Umbilical cord (tissue), 2 donors: ENCODE results near the genes ABI1, MPP7 and WAC.

DNA sequence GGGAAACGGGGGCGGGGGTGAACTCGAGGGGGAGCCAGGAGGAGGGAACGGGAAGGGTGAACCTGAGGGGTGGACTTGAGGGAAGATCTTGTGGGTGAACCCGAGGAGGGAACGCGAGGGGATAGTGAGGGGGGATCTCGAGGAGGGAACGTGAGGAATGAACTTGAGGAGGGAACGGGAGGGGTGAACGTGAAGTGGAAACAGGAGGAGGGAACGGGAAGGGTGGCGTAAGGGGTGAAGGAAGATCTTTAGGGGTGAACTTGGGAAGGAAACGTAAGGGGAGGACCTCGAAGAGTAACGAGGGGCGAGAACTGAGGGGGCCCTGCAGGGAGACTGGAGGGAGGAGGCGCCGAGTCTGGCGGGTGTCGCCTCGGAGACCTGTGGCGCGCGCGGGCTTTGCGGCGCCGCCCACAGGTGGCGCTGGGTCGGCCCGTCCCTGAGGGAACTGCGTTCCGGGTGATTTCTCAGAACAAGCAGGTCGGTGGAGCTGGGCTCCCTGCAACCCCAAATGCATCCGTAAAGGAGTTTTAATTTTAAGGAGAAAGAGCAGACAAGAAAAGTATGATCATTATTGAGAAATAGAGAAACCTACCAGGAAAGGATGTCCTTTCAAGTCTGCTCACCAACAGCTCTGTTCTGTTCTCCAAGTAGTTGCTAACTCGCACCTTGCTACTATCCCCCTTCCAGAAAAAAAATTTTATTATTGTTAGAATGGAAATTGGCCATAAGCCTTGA lies 777 bp downstream of the MYO3A start:
- RAMPAGE, long total RNA, result no peak

DNA sequence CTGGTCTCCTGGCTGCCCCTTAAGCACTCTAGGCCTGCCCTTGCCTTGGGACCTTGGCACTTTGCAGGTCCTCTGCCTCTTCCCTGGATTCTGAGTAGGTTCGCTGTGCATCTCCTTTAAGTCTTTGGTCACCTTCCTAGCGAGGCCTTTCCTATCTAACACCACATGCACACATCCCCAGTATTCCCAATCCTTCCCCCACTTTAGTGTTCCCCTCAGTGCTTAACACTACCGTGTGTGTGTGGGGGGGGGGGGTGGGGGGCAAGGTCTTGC lies 67.8 kb downstream of the APBB1IP start:
- RAMPAGE, long total RNA, result no peak

GRCh38 chr10:26662178-26662443 lies 35.4 kb upstream of the PDSS1 start:
- RAMPAGE, long total RNA, result no peak

GRCh38 chr10:26860464-26861114 lies at the start of gene ABI1:
Gene ABI1 (minus strand): TSS chr10:26860958.
- RAMPAGE, long total RNA, result start-site peak on the minus strand at chr10:26860881-26860961, 287 and 118 reads in 2 replicates

GRCh38 chr10:27262898-27263126 lies 22.2 kb upstream of the ACBD5 start:
- RAMPAGE, long total RNA, result no peak

DNA sequence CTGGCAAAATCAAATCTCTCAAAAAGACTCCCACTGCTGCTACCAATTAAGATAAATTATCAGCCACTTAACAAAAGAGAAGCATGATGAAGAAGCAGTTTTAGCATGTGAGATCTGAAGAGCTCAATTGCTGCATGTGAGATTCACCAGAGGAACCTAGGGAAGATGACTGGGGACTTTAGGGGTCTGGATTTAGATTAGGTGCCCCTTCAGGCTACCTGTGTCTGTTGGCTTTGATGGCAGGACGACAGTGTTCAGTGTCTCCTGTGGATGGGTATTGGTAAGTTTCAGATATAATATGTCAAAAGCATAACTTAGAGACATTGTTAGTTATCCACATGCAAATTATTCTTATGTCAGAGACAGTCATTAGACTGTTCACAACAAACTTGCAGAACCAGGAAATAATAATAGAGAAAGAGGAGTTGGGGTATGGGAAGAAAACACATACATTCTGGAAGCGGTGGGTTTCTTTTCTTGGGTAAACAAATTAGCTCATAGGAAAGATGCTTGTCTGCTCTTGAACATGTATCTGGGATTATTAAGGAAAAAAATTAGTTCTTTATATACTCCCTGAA lies 20.7 kb downstream of the RAB18 start:
- RAMPAGE, long total RNA, result no peak

DNA sequence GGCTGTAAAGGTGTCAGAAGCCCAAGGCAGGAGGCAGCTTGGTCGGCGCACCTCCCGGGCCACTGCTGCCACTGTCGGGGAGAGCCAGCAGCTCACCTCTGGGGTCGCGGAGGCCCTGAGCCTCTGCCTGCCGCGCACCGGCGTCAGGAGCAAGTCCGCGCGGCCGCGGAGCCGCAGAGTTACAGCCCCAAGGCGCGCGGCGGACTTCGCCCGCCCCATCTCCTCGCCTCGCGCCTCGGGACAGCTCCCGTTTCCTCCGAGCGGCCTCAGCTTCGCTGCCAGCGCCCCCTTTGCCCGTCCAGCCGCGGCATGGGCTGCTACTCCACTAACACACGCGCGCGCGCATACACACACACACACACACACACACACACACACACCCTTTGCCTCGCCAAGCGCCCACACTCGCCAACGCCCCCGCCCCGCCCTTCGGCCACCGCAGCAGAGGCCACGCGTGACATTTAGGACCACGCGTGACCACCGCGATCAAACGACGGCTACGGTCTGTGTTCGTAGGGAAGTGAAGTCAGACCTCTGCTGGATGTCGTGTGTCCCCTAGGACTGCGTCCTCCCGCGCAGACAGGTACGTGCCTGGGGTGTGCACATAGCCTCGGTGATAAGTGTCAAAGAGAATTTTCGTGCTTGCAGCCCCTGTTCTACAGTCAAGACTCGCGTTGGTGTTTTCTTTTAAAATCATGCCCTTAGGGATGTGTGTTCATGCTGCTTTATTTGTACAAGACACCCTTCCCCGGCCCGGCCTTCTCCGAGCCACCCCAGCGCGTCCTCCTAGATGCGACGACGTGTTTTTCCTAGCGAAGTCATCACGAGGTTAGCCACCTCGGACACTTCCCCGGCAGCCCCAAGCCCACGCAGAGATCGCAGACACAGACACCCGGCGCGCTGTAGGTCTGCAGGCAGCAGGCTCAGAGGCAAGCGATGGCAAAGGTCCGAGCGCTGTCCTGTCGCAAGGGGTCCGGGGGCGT lies 962 bp downstream of the MKX start:
- RAMPAGE, long total RNA, result no peak

DNA sequence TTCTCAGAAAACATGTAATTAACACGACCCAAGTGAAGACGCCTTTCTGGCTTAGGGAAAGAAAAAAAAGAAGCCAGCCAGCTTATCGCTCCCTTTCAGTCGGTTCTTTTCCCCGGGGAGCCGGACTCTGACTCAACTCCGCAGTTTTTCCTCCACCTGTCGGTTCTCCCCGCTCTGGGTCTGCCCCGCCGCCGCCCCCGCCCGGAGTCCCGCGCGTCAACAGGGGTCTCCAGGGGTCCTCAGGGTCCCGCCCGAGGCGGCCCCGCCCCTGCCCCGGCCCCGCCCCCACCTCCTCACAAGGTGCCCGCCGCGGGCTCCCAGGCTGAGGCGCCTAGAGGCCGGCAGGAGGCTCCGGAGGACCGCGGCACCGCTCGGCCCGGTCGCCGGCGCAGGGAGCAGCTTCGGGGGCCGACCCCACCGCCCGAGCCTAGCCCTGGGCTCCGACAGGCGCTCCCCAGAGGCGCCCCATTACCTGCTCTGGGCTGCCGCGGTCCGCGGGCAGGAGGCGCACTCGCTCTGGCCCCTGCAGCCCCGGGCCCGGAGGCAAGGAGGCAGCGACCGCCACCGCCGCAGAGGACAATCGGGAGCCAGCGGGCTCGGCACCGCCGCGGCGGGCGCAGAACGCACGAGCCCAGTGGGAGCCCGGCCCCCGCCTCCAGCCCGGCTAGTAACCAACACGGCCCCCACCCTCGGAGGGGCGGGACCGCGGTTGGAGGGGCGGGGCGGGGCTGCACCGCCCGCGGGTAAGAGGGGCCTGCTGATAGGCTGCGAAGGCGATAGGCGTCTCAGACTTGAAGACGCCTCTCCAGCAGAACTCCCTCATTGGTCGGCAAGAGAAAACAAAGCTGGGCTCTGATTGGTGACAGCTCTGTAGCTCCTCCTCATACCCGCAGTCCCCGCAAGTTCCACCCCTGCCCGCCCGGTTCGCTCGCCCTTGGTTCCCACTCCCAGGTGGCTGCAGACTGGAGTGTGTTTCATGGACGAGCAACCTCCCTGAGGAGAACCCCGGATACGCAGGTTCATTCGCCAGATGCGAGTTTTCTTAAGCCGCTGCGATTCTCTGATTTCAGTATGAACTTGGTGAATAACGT lies at the start of gene MPP7:
TSS of gene MPP7 (minus strand) at position 676 of the 1,091 bp plus-strand sequence.
- RAMPAGE, long total RNA, result no peak

DNA sequence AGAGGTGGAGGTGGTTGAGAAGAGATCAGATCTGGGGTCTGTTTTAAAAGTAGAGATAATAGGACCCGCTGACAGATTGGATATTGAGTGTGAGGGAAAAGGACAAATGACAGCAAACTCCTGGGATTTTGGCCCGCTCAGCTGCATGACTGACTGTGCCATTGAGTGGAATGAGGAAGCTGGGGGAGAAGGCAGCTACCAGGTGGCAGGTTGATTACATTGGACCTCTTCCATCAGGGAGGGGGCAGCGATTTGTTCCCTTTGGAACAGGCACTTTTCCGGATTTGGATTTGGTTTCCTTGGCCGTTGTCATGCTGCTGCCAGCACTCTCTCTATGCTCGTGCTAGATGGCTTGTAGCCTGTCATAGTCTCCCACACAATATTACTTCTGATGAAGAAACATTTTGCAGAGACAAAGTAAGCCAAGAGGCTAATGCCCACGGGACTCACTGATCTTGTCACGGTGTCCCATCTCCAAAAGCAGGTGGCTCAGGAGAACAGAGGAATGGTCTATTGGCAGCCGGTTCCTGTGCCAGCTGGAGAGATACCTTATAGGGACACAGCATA lies 69.2 kb upstream of the WAC start:
- RAMPAGE, long total RNA, result no peak

GRCh38 chr10:28533086-28533810 lies at the start of gene WAC:
Gene WAC (plus strand): TSS chr10:28533118.
- RAMPAGE, long total RNA, result no peak

GRCh38 chr10:28810277-28810910 lies 133.1 kb downstream of the BAMBI start:
- RAMPAGE, long total RNA, result no peak

GRCh38 chr10:28826262-28826689 lies 149.0 kb downstream of the BAMBI start:
- RAMPAGE, long total RNA, result no peak

- RAMPAGE, long total RNA, result no peak
These were observed 304.5 kb upstream of the LYZL1 start for GRCh38 chr10:28984242-28984846.

GRCh38 chr10:29410413-29410831 lies 121.6 kb downstream of the LYZL1 start:
- RAMPAGE, long total RNA, result no peak

DNA sequence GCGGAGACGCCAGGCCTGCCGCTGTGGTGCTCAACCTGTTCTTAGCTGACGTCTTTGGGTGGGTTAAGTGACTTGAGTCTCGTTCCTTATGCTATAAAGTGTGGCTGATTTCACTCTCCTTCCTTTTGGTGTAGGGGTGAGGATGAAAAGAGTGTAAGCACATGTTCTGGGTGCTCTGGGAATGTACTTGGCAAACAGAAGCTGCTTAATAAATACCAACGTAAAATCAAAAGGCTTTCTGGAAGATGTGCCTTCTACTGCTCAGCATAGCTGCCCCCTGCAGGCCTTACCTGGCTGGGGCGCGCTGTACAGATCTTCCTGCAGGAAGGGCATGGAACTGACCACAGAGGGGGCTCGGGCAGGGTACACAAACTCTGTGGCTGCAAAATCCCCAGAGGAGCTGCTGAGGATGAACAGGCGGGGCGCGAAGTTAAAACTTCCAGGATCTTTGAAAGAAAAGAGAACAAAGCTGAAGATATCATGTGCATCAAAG lies 169.4 kb downstream of the SVIL start:
- RAMPAGE, long total RNA, result no peak

DNA sequence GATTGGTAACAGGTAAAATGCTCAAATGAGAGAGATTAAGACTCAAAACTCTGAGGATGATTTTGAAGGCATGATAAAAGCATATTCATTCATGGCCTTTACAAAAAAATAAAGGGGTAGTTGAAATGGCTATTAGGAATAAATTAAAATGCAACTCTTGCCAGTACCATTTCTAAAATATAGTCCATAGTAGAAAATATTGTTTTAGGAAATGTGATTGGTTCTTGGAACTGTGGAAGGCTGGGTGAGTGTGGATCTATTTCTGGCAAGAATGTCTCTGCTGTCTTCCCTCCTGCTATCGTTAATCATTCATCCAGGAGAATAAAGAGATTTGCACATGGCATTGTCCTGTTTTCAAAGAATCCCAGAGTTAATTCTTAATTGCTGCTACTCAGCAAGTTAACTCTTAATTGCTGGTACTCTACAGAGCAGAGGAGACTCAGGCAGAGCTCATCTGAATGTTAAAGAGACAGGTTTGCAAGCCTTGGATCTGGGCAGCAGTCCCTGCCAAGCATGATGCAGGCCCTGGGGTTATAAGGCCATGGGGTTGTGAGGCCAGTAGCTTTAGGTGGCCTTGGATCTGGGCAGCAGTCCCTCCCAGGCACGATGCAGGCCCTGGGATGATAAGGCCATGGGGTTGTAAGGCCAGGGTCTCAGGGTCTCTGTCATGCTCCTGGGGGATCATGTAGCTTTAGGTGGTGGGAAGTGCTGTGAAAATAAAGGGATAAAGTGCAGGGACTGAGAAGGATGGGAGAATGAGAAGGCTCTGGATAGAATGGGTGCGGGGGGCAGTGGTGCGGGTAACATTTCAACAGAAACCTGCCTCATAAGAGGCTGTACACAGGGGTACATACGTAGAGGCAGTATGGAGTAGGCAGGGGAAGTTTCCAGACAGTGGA lies 162.4 kb downstream of the SVIL start:
- RAMPAGE, long total RNA, result no peak

DNA sequence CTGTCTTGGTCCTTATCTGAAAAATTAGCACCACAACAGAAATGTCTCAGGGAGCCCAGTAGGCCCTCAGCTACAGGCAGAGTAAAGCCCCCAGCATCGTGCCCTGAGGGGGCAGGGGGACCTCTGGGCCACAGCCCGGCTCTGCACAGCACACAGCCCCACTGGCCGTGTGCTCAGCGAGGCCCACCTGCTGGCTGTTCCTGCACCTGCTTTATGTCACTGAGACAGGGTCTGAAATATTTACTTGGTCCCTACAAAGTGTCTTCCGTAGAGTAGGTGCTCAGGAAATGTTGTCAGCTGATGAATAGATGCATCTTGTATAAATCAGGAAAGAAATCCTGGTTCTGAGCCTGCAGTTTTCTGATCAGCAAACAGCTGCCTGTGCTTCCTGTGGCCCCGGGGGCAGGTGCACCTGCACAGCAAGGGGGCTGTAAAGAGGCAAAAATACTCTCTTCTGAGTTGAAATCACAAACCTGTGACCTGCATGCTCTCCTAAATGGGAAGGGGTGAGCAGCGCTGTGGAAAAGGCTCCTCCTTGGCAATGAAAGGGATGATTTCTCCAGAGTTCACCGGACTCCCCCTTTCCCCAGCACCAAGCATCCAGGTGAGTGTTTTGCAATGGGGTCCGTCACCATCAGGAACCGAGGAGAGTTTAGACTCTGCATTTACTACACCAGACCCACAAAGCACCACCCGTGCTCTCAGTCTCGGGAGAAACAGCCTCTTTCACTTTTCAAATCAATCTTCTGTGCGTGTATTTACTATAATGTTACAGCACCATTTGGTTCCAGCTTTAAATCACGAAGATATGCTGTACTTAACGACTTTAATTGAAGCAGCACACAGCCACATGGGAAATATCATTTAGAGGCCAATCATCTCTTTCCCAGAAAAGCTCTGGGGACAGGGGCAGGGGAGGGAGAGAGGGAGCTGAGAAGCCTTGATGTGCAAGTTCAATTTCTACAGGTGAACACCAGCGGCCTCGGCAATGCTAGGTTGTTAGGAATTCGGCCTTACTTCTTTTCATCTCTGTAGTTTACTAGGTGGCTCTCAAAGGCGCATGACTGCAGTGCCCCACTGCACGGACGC lies 155.1 kb downstream of the SVIL start:
- RAMPAGE, long total RNA, result no peak

DNA sequence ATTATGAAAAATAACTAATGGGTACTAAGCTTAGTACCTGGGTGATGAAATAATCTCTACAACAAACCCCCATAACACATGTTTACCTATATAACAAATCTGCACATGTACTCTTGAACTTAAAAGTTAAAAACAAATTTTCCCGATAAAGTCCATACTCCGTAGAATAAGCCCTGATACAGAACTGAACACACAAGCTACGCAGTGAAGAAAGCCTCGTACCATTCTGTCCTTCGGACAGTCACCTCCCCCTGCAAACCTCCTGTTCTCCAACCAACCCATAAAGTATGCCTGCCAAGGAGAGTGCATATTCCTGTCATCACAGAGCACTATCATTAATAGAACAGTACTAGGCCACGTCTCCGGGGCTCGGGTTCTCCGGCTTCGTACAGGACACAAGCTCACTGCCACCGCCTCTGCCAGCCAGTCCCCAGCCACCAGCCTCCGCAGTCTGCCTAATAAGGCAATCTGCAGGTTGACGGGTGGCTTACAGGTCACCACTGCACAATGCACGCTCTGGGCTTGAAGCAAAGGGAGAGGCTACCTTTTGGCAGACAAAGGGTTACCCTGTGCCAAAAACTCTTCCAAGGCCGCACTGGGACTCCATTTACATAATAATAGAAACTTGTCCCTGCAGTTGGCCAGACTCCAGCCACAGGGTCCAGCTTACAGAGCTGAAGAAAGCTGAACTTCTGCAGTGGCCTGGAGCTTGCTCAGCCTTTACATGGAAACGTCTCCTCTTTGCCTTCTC lies 47.7 kb downstream of the SVIL start:
- RAMPAGE, long total RNA, result no peak

DNA sequence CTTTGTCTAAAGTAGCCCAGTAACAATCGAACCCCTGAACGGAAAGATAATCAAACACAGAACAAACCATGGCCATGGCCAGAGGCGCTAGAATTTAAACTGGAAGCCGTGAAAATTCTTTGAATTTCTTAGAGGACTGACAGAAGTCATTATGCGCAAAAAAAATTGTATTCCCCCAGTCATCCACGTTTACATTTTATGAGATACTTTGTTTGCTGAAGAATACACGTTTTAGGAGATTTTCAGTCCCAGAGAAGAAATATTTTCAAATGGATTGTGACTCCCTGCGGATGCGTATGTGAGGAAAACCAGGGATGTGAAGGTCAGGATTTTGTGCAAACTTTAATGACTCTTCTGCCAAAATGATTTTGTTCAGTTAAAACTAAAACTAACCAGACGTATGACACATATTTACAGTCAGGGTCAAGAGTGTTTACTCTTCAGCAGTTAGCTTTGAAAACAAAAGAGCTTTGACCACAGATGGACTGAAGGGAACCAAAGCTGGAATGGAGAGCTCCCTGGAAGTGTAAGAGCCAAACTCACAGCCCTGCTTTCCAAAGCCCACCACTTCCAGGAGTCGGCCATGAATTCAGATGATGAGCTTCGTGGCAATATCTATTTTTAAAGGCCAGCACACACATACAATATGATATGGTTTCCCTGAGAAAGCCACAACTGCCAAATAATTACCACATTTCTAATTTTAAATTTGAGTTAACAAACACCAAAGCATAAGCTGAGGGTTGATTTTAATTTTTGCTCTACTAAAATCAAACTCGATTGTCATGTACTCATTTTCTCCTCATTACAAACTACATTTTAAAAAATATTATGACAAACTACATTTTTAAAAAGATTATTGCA lies 15.5 kb downstream of the SVIL start:
- RAMPAGE, long total RNA, result no peak

DNA sequence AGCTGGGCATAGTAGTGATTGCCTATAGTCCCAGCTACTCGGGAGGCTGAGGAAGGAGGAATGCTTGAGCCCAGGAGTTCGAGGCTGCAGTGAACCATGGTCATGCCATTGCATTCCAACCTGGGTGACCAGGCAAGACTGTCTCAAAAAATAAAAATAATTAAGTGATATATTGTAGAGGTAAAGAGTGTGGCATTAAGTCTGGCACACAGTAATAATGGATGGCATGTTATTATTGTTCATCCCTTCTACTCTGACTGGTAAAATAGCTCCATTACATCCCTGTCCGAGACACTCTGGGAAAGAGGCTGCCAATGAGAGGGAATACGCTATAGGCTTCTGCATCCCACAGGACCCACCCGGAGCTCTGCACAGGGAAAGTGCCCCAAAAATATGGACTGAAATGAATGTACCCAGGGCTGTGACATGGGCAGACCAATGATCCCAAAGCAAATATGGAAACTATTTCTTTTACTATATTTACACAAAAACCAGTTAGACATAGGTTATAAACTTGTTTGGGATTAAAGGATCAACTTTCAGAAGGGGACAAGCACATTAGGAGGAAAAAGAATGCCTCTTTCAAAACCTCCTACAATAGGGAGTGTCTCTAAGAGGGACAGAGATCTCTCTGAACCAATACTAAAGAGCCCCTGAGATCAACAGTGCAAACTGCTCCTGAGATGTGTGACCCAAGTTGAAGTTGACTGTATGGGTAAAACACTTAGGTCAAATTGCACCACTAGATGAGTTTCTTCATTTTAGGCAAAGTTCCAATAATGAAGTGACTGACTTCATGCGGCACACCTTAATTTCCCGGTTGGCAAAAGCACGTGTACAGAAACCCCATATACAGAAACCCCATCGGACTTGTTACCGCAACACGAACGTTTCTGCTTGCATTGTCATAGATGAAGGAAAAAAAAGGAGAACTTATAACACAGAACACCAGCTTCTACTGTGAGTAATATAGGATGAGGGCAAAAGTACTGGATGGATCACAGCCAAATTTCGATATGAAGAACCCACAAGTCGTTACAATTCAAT lies 4.6 kb downstream of the SVIL start:
- RAMPAGE, long total RNA, result no peak